Bronchus fibroblast of lung (primary cell): ENCODE results near the genes PALB2, PLK1 and ERN2.

DNA sequence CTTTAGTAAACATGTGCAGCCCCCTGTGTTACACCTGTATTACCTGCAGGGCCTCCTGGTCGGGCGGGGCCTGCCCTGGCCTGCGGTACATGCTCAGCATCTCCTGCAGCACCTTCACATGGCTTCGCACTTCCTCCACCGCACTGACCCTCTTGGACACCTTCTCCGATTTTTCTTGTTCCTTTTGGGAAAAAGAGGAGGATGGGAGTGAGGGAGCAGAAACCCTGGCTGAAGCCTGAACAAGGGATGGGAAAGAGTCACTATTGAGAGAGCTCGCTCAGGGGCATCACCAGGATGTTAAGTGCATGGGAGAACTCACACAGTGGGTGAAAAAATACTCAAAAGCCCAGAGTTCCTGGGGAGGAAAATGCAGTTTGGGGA, 24.3 kb downstream of the GGA2 start:
- RAMPAGE, long total RNA: no peak

DNA sequence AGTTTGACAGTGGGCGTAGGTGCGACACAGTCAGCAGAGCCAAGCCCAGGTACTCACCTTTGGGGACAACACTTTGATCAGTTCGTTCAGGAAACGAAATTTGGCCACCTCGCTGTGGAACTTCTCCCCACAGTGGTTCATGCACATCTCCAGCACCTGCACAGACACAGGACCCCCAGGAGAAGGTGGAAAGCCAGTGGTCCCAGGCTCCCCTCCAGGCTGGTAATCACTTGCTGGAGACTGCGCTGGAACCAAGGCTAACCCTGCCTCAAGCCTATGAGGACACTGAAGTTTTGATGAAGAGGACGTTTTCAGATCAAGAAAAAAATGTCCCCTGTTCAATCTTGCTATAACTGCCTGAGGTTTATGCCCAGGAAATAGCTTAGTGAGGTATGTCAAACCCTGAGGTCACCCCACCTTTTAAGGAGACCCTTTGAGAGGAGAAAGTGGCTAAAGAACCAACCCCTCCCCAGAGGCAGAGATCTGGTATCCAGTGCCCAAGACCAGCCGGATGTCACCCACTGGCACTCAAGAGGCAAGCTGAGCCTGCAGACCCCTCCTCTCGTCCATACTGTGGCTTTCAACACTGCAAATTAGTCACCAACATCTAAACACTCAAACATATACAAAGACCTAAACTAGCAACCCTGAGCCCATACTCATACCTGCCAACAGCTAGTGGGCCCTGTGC, 16.8 kb downstream of the GGA2 start:
- RAMPAGE, long total RNA: no peak

DNA sequence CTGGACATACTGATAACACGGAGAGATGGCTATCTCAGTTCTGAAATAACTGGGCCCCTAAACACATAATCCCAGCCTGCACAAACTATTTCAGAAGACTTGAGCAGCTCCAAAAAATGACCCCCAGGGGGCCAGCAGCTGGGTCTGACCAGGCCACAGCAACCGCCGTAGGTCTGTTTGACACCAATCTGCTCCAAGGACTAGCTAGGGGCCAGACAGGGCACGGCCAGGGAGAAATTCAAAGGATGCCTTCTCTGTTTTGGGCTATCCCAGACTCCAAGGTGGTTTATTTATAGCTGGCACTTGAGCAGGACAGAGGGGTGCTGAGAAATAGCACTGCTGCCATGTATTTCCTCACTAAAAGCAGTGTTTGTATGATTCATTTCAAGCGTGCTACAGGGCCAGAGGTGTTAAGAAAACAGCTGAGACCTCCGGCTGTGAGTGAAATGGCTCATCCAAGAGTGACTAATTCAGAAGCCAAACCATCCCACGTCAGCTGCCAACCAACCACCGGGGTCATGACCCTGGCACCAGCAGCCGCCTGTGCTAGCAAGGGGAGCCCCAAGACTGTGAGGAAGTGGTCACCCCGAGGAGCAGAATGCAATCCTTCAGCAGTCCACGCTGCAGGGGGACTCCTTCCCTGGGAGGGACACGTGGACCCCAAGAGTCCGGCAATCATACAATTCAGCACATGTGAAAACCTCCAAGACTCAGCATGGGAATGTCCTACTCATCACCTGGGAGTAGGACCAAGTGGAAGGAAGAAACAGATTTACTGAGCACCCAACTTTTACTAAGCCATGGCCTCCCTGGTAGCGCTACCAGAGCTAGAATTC, 5.6 kb downstream of the GGA2 start:
- RAMPAGE, long total RNA: no peak

DNA sequence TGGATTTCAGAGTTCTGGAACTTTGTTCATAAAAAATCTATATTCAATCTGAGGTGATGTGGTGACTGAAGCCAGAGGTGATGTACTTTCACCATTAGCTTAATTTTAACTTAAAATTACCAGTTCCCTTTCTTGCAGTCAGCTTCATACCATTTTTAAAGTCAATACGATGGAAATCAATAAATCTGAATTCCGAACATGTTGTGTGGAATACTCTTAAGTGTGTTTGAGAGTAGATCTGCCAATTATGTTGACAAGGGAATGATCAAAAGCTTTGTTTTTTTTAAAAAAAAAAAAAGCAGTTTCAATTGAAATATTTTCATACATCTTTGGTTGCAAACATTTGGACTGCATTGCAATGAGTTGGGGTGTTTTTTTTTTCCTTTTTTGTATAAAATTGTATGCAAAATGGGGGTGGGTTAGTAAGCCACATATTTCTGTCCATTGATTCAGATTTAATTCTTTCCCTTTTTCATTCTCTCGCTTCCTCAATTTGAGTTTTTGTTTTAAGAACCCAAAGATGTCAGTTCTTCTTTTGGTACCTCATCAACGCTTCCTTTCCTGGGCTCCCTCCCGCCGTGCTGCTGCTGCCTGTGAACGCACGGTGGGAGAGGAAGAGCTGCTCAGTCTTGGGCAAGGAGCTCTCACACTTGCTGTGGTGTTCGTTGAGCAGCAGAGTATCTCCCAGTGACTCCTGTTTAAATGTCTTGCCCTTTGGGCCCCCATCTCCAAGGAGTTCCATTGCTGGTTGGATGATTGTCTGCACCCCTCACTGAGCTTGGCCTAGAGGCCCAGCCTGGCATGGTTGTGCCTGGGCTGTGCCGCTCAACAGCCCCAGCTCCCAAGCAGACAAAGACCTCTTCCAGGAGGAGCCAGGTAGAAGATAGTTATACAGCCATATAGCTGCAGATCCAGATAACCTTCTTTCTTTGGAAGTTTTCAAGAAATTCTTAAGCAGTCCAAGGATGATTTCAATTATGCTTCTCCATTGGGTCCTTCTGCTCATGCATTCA, 13.4 kb downstream of the UBFD1 start:
- RAMPAGE, long total RNA: no peak

DNA sequence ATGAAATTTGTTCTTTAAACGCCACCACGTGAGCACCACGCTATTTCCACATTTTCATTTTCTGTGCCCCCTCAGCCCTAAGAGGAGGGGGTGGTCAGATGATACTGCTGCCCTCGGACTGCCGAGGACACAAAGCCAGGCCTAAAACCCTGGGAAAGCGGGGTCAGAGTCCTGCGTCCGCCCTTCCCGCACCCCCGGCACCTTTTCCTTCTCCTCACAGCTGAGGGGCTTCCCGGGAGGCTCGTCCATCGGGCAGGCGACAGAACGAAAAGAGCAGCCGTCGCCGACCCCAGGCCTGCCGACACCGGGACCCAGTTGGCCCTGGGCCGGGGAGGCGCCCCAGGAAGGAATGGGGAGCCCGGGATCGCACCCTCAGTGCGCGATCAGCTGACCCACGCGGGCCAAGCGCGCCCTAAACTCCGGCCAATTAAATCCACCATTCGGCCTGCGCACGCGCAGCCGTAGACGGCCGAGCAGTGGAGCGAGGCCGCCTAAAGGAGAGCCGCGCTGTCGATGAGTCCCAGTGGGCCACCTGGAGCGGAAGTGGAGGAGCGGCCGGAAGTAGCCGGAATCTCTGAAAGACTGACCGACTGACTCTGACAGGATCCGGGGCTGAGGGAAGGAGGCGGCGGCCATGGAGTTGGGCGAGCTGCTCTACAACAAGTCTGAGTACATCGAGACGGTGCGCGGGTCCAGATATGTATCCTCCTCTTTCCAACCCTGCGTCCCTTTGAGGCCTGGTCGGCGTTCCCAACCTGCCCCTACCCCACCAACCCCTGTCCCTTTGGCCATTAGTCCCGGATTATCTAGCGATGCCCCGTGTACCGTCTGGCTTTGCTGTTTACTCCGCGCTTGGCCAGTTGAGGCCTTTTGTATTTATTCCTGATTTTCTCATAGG, at the start of gene PALB2:
Gene PALB2 (minus strand): TSS at position 402 of the 898 bp plus-strand sequence.
- RAMPAGE, long total RNA: start-site peak on the plus strand centred at position 576 of the sequence, 55 bp wide, 287 and 222 reads in 2 replicates

DNA sequence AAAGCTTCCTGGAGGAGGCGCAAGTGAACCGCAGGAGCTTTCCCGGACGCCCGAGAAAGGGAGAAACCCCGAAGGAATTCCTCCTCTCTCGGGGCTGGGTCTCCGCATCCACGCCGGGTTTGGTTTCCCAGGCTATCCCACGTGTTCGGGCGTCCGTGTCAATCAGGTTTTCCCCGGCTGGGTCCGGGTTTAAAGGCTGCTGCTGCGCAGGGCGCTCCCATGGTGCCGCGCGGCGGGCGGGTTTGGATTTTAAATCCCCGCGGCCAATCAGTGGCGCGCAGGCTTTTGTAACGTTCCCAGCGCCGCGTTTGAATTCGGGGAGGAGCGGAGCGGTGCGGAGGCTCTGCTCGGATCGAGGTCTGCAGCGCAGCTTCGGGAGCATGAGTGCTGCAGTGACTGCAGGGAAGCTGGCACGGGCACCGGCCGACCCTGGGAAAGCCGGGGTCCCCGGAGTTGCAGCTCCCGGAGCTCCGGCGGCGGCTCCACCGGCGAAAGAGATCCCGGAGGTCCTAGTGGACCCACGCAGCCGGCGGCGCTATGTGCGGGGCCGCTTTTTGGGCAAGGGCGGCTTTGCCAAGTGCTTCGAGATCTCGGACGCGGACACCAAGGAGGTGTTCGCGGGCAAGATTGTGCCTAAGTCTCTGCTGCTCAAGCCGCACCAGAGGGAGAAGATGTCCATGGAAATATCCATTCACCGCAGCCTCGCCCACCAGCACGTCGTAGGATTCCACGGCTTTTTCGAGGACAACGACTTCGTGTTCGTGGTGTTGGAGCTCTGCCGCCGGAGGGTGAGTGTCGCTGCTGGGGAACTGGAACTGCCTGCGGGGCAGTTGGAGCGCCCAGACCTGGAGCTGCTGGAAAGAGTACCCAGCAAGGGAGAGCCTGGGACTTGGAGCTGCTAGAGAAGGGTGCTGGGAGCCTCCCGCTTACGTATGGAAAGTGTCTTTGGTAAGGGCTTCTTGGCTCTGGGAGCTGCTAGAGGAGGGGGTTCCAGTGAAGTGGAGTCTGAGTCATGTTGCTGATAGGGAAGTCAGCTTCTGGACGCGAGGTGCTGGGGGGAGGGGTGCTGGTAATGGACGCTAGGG, at the start of gene PLK1:
Gene PLK1 (plus strand): TSS at position 337 of the 1,085 bp plus-strand sequence.
- RAMPAGE, long total RNA: no peak

- RAMPAGE, long total RNA: no peak
These were observed at the start of gene ERN2 for GRCh38 chr16:23712915-23713514. ERN2 (minus strand) TSS chr16:23713222.

DNA sequence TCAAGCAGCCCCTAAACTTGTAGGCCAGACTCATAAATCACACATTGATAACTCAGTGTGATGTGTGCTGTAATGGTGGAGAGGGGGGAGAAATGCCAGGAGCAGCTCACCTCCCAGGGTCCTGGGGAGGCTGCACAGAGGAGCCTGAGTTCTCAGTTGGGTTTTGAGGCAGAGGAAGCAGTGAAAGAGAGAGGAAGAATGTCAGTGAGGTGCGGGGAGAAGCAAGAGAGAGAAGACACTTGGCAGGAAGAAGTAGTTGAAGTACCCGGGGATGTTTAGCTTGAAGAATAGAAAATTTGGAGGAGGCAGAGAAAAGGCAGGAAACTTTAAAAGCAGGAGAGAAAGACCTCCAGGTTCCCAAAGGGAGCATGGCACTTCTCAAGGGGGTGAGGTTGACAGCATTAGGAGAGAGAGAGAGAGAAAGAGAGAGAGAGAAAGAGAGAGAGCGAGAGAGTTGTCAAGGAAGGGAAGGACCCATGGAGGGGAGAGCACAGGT, 23.7 kb downstream of the PRKCB start:
- RAMPAGE, long total RNA: no peak

DNA sequence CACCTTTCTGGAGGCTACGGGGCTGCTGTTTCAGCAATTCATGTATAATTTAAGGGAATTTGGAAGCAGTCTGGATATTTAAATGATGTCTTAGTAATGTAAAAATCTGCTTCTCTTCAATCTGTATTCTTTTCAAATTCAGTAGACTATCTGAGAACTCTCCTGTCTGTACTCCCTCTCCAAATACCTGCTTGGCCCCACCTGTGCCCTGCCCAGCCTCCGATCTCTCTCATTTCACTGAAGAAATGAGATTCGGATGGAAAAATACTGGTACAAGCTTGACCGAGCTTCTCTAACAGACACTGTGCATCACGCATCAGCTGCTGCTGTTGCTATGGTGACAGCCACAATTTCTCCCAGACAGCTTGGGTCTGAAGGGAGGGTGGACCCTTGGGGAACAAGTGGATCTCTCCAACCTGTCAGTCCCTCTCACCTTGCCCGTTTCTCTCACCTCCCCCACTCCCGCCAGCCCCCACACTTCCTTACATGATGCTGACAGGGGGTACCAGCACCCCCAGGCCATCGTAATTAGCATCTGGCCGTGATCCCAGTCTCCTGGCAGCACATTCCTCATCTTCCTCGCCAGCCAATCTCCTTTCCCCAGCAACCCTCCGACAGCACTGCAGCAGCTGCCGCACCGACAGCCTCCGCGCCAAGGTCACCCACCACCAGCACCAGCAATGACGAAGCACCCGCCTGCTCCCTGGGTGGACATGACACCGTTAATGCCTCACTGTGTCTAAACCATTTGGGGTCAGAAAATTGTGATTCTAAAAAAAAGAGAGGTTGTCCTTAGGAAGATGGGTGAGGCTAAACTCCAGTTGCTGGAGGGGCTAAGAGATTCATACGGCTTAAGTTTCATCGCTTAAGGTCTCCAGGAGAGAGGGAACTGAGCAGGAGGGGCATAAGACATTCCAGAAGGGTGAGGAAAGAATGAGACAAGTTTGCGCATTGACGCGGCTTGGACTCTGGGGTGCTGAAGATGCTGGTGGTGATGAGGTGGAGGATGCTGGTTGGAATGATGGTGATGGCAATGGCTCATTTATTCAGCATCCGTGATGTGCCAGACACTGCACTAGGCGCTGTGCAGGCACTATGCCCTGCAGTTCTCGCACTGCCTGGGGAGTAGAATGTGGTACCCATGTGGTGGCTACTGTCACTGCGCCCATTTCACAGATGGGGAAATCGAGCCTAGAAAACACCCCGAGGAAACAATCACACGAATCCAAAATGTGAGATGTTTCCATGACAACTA, 58.6 kb upstream of the TNRC6A start:
- RAMPAGE, long total RNA: no peak

GRCh38 chr16:24730541-24730762, 1.0 kb downstream of the TNRC6A start:
- RAMPAGE, long total RNA: no peak

GRCh38 chr16:24782478-24782719, 52.9 kb downstream of the TNRC6A start:
- RAMPAGE, long total RNA: no peak

GRCh38 chr16:24789878-24790775, 55.6 kb upstream of the SLC5A11 start:
- RAMPAGE, long total RNA: no peak

GRCh38 chr16:24967809-24968490, 47.2 kb downstream of the ARHGAP17 start:
- RAMPAGE, long total RNA: no peak

DNA sequence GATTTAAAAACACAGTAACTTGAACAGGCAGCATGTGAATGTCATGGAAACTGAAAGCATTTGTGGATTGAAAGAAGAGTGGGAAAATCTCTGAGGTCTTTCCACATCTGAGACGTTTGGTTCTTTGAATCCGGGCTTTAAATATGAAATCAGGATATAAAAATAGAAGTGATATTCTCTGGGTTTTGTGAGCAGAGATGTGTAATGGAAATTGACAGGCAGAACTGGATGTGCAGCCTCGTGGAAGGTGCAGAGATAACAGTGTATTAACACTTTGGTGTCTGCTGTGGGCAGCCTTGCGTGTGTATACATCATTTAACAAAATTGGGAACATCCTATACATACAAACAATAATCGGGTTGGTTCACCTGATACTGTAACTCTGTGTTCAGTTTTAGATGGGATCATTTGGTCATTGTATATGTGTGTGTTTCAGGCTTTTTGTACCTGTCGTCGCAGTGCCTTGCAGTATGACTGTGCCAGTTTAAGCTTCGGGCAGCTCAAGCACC, 36.7 kb upstream of the ARHGAP17 start:
- RAMPAGE, long total RNA: no peak

DNA sequence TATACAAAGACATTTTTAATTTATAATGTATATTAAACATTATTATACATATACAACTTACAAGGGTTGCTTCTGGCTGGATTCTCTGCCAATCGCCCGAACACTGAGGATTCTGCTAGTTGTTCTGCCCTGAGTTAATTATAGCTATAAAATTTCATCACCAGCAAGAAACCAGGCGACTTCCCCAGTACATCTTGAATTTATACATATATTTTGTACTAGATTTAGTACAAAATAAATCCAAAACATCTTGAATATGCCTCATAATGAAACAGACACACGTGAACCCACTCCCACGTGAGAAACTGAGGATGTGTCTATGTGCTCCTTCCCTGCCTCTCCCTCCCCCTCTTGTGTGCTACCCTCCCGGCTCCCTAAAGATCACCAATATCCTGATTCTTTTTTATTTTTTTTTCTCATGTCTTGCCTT, 1.2 kb upstream of the LCMT1 start:
- RAMPAGE, long total RNA: no peak

GRCh38 chr16:25340881-25341429, 83.3 kb upstream of the ZKSCAN2 start:
- RAMPAGE, long total RNA: no peak

- RAMPAGE, long total RNA: no peak
These were observed 1.4 kb downstream of the NSMCE1 start for GRCh38 chr16:27267199-27267594.

- RAMPAGE, long total RNA: no peak
These were observed 2.2 kb downstream of the IL4R start for GRCh38 chr16:27315949-27316330.

DNA sequence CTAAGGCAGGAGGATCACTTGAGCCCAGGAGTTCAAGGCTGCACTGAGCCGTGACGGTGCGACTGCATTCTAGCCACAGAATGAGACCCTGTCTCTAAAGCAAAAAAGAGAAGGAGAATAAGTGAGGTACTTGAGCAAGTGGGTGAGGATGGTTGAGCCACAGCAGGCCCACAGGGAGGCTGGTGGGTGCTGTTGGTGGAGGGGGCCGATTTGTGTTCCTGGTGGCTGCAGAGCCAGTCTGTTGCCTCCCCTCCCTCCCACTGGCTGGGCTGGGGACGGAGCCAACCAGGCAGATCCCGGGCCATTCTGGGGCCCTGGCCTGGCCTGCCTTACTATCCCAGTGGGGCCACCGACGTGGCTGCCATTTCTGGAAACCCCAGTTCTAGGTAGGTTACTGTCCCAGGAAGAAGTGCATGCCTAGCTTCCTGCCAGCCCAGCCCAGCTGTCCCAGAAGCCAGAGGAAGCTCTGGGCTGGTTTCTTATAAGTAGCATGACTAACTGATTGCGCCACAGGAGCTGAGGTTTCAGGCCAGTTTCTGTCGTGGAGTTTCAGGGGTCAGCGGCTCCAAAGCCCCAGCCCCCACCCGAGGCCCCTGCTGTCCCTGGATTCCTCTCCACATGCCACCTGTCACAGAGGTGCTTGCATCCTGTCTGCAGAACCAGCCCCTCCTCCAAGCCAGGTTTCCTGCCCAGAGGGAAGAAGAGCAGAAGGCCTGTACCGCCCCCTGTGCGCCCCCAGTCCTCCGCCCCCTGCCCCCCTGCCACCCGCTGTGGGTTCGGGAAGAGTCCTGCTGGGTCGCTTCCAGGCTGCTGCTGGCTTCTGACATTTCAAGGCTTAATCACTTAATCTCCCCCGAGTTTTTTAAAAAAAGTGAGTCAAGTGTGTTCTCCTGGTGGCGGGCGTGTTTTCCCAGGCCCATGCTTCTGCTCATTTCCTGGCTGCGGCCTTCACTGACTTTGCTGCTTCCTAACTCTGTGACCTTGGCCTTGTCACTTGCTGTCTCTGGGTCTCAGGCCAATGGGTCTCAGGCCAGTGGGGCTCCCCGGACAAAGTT, 13.1 kb downstream of the IL4R start:
- RAMPAGE, long total RNA: no peak

GRCh38 chr16:28097309-28097685, 33.8 kb upstream of the GSG1L start:
- RAMPAGE, long total RNA: no peak